Myometrial cell (primary cell): Measurements from ENCODE around the genes CPXM2, OAT, LHPP and ZRANB1.

DNA sequence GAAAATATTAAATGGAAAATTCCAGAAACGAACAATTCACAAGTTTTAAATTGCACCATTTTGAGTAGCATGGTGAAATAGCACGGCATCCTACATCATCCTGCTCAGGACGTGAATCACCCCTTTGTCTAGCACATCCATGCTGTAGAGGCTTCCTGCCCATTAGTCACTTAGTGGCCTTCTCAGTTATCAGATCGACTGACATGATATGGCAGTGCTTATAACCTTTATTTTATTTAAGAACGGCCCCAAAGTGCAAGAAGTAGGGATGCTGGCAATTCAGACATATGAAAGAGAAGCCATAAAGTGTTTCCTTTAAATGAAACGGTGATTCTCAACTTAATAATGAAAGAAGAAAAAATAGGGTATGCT lies 82.7 kb downstream of the CPXM2 start:
- RAMPAGE, long total RNA = no peak

DNA sequence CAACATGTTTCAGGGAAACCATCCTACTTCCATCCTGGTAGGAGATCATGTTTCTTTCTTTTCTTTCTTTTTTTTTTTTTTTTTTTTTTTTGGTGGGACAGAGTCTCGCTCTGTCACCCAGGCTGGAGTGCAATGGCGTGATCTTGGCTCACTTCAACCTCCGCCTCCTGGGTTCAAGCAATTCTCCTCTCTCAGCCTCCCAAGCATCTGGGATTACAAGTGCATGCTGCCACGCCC lies 15.9 kb downstream of the CPXM2 start:
- RAMPAGE, long total RNA = no peak

- RAMPAGE, long total RNA = no peak
These were observed at the start of gene CPXM2 for GRCh38 chr10:123891408-123892136. TSS of gene CPXM2 (minus strand) at chr10:123891807.

- RAMPAGE, long total RNA = no peak
These were observed 14.6 kb upstream of the CPXM2 start for GRCh38 chr10:123906176-123906650.

DNA sequence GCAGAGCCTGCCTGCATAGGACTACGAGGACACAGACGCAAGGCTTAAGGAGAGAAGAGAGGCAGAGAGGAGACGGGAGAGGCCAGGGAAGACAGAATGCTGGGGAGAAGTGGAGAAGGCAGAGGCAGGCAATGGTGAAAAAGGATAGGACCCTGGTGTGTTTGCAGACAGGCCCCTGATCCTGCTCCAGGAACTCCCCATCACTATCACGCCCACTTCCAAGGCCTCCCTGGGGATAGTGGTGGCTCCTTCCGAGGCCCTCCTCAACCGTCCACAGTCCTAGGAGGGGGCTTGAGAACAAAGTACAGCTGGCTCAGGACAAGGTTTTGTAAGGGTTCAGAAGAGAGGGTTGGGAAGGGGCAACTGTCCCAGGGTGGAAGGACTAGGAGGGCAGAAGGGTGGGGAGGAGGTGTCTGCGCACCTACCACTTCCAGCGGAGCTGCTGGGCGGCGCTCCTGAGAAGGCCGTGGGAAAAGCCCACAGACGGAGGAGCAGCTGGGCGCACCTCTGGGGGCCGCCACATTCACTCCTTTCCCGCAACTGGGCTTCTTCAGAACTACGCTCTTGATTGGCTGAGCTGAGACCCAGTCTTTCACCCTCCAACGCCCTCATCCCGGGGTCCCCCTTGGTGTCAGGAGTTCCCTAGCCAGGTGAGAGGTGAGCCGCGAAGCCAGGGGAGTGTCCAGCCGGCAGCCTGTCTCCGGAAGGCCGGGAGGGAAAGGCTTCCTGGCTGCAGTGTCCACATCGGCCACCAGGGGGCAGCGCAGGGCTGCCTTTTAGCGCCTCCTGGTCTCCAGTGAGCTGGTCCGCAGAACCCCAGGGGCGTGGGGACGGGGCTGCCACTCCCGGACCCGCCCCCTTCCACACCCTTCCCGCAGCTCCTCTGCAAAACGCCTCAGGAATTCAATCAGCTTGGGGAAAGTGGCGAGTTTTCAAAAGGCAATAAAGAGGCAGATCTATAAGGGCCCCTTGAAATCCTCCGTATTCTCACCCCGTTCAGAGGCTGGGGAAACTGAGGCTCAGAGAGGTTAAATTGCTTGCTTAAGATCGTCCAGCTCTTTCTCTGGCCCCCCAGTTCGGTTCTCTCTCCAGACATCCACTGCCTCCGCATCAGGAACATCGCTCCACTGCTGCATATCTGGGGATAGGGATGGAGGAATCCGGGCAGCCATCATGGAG lies 99.0 kb downstream of the CHST15 start:
- RAMPAGE, long total RNA = no peak

DNA sequence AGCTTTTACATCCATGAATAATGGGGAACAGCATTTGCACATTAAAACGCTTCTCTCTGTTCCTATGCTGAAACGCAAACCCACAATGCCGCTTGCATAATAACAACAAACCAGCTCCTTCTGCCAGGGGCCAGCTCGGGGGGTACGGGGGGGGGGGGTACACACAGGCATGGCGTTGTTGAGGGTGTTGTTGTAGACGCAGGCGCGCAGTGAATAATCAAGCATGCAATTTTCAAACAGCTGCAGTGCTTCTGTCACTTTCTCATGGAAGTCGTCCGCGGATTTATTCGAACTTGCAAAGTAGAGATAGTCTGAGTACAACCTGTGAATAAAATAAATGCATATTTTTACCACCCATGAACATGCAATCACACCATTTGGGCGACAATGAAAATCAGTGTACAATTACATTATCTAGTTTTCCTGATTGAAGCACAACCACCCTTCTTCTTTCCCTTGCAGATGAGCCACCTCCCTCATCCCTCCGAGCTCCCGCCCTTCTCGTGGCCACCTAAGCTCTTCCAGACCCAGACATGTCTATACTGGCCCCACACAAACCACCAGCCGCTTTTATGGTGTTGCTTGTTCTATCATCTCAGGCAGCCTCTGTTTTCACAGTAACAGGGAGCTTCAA lies 72.2 kb downstream of the CHST15 start:
- RAMPAGE, long total RNA = no peak

GRCh38 chr10:124075246-124075982 lies 18.0 kb downstream of the CHST15 start:
- RAMPAGE, long total RNA = no peak

- RAMPAGE, long total RNA = no peak
These were observed 3.2 kb downstream of the CHST15 start for GRCh38 chr10:124090206-124090556.

- RAMPAGE, long total RNA = no peak
These were observed 30.7 kb upstream of the CHST15 start for GRCh38 chr10:124124120-124124497.

DNA sequence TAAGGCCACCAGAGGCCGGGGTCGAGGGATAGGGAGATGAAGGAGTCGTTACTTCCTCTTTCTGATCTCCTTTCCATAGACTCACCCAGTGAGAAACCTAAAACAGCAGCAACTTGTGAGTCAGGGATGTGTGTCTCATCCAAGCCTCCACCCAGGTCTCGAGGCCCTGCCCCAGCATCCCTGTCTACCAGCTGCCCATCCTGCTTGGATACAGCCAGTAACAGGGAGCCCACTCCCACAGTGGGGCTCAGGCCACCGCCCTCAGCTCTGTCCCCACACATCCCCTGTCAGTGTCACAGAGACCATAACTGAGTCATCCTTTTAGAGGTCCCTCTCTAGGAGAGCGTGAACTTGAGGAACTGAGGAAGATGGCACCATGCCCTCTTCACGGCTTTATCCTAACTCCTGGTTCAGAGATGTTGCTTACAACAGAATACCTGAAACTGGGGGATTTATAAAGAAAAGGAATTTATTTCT lies 49.6 kb upstream of the CHST15 start:
- RAMPAGE, long total RNA = no peak

GRCh38 chr10:124417646-124418835 lies 682 bp downstream of the OAT start:
- RAMPAGE, long total RNA = no peak

DNA sequence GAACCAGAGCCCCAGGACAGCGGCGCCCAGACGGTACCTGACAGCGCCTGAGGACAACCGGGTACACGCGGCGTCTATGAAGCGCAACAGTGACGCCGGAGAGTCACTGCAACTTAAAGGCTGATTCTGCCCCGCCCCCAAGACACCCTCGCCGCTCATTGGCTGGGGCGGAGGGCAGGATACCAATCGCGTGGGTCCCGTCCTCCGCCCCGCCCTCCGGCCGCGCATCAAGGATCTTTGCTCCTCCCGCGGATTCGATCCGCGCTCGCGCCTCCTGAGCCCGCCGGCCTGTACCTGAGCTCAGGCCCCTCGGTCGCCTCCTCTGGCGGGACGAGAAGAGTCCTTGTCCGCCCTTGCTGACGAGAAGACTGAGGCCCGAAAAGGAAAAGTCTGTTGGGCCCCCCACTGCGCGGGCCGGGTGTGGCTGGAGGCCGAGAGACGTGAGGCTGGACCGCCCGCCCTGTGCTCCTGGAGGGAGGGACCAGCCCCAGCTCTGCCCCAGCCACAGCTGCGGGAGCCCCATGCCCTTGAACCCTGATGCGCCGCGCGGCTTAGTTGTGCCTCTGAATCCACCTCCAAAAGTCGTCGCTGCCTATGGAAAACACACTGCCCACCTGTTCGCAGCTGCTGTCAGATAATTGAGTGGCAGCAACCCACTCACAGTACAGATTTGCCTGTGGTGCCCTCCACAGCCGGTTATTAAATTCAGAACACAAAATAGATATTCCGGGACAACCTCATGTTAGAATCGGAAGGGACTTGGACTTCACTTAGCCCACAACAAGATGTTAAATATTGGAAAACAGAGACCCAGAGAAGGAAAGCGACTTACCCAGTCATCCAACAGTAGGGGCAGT lies at the start of gene OAT:
OAT (minus strand) TSS at position 88 of the 857 bp plus-strand sequence.
- RAMPAGE, long total RNA = no peak

- RAMPAGE, long total RNA = no peak
These were observed at the start of gene LHPP for GRCh38 chr10:124461497-124462488. TSS of gene LHPP (plus strand) at chr10:124461823.

DNA sequence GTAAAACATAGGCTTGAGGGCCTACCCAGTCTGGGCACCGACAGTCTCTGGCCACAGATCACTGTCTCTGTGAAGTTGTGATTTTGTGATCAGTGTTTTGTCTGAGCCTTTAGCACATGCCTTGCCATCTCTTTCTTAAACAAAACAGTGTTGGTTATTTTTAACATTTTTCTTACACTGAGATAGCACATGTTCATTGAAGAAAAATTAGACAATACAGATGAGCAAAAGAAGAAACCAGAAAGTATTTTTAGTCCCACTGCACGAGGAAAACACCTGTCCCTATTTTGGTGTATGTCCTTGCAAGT lies 27.3 kb downstream of the LHPP start:
- RAMPAGE, long total RNA = no peak

GRCh38 chr10:124606854-124607562 lies 137.2 kb downstream of the FAM53B start:
- RAMPAGE, long total RNA = no peak

GRCh38 chr10:124612340-124613224 lies 131.6 kb downstream of the FAM53B start:
- RAMPAGE, long total RNA = no peak

DNA sequence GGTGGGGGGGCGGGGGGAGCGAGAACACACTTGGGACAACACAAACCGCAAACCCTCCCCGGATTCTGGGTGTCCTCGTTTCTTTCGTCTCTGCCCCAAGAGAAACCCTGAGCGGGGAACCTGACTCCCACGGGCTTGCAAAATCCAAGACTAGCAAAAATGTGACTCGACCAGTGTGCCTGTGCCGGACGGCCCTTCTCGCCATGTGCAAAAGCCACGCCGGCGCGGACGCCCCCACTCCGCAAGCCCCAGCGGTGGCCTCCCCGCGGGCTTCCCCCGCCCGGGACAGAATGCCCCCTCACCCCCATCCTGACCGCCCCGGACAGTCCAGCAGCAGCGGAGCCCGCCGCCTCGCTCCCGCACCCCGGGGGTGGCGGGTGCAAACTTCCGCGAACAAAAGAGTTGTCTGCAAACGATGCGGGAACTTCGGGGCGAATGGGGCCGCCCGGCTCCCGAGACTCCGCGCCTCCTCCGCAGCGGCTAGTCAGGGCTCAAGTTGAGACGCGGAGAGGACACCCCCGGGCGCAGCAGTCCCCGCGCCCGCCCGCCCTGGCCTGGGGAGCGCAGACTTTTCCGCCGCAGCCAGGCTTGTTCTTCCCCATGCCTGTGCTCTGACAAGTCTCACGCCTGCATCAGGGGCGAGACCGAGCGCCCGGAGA lies 899 bp downstream of the FAM53B start:
- RAMPAGE, long total RNA = no peak

GRCh38 chr10:124864302-124865208 lies 62.9 kb downstream of the ABRAXAS2 start:
- RAMPAGE, long total RNA = no peak

DNA sequence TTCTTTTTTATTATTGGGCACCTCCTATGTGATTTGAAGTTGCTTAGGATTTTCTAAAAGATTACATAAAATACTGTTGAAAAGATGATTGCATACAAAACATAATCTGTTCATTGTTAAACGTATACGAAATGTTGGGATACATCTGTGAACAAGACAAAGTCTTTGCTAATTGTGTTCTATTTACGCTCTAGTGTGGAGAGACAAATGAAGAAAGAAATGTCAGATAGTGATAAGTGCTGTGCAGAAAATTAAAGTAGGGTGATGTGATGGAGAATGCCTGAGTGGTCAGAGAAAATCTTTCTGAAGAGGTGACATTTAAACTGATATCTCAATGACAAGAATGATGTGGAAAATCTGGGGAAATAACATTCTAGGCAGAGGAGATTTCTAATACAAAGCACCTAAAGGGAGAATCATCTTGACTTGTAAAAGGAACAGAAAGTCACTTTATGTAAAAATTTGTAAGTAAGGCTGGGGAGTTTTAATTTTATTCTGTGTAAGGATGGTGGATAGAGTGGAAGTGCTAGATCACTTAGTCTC lies 13.3 kb upstream of the ZRANB1 start:
- RAMPAGE, long total RNA = no peak

GRCh38 chr10:124941835-124942264 lies at the start of gene ZRANB1:
TSS of gene ZRANB1 (plus strand) at chr10:124942123.
- RAMPAGE, long total RNA = no peak